ENCODE measurements around the gene SULT1C2.

DNA sequence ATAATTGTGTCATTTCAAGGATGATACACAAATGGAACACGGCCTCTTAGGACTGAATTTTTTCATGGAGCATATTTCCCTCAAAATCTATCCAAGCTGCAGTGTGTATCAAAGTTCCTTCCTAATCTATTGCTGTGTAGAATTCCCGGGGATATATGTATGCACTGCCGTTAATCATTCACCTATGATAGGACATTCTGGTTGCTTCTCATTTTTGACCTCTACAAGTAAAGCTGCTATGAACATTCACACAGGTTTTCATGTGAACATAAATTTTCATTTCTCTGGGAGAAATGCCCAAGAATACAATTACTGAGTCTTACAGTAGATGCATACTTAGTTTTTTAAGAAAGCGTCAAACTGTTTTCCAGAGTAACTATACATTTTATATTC is 61.5 kb downstream of the ECRG4 start:
- PRO-cap: no peak
- RAMPAGE, long total RNA, 4 experiments: no peak in any of the 4 experiments

DNA sequence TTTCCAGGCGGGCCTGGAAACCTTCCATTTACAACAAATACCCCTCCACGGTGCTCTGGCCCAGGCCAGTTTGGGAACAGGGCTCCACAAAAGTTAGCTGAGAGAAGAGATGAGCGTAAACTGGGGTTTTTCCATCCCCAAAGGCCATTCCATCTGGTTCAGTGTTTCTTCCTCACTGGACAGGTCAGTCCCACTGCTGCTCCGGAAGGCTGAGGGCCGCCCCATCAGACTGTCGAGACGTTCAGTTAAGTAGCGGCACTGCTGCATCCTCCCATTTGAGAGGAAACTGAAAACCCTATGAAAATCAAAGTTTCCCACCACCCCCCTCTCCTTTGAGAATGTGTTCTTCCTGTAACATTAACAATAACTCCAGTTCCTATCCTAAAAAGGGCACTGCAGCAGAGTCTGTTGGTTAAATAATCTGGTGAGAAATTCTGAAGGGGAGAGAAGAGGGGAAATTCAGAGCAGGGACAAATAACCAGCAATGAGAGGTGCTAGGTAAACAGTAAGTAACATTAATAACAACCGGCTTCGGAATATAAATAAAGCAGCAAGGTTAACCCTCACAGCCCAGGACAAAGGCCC is 55.5 kb downstream of the UXS1 start:
- PRO-cap: no peak
- RAMPAGE, long total RNA, 4 experiments: start-site peak on the minus strand in 1 of 4 experiments, centred at position 91 of the sequence, 12 reads per replicate

- PRO-cap: no peak
- RAMPAGE, long total RNA, 4 experiments: no peak in any of the 4 experiments
Observed at GRCh38 chr2:106205618-106205817, 11.4 kb upstream of the UXS1 start.

GRCh38 chr2:106701669-106702216 is 184.2 kb downstream of the ST6GAL2 start:
- PRO-cap: no peak
- RAMPAGE, long total RNA, 4 experiments: no peak in any of the 4 experiments

GRCh38 chr2:107540084-107540365 is 286.7 kb upstream of the RGPD4 start:
- PRO-cap: no peak
- RAMPAGE, long total RNA, 4 experiments: no peak in any of the 4 experiments

GRCh38 chr2:107748190-107748675 is 78.5 kb upstream of the RGPD4 start:
- PRO-cap: no peak
- RAMPAGE, long total RNA, 4 experiments: no peak in any of the 4 experiments

- PRO-cap: no peak
- RAMPAGE, long total RNA, 4 experiments: no peak in any of the 4 experiments
Observed at GRCh38 chr2:108288481-108289218, at the start of gene SULT1C2. Gene SULT1C2, plus strand, starts transcription at chr2:108288895.

GRCh38 chr2:108587859-108588991 is 54.0 kb downstream of the LIMS1 start:
- PRO-cap: no peak
- RAMPAGE, long total RNA, 4 experiments: start-site peak on the plus strand in 1 of 4 experiments, at chr2:108588229-108588372 at its widest, 15 reads per replicate

GRCh38 chr2:108957978-108958243 is 31.1 kb downstream of the EDAR start:
- PRO-cap: no peak
- RAMPAGE, long total RNA, 4 experiments: no peak in any of the 4 experiments

DNA sequence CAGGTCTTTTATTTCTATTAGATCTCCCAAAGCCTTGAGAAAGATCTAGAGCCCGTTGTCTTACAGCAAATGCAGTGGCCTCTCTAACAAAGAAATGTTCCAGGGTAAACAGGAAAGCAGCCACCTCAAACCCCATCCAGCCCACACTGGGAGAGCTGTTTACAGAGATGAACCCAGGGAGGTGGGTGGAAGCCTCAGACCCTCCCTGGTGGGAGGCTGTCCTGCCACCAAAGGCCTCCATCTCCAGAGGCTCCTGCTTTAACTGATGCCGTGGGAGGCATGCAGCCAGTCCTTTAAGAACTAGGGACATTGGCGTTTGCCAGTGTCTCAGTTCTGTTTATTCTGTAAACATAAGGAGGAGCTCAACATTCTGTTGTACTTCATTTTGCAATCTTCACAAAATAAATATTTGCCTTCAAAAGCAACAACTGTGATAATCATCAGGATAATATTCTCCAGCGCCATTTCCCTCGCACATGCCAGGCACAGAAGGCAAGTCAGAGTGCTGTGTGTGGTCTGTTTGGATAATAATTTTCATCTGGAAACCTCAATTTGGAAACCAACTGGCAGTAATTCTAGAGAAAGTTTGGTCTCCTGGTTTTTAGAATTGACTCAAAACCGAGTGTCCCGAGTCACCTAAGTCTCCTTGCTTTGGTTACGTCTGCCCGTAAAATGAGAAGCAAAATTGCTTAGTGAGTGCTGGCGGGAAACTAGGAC is 6.7 kb downstream of the EDAR start:
- PRO-cap: no peak
- RAMPAGE, long total RNA, 4 experiments: no peak in any of the 4 experiments

GRCh38 chr2:109160280-109161033 is 31.5 kb downstream of the SH3RF3 start:
- PRO-cap: no peak
- RAMPAGE, long total RNA, 4 experiments: start-site peak on the plus strand in 1 of 4 experiments, at chr2:109160615-109160883 at its widest, 6 reads per replicate

GRCh38 chr2:109513936-109514718 is 99.6 kb downstream of the SEPTIN10 start:
- PRO-cap: bidirectional peak, plus-strand start at chr2:109514332, minus-strand start at chr2:109514144
- RAMPAGE, long total RNA, 4 experiments: no peak in any of the 4 experiments

- PRO-cap: no peak
- RAMPAGE, long total RNA, 4 experiments: no peak in any of the 4 experiments
Observed at GRCh38 chr2:109612709-109613223, 1.0 kb downstream of the SEPTIN10 start.

GRCh38 chr2:109999429-109999935 is 101.0 kb downstream of the LIMS3 start:
- PRO-cap: no peak
- RAMPAGE, long total RNA, 4 experiments: no peak in any of the 4 experiments

DNA sequence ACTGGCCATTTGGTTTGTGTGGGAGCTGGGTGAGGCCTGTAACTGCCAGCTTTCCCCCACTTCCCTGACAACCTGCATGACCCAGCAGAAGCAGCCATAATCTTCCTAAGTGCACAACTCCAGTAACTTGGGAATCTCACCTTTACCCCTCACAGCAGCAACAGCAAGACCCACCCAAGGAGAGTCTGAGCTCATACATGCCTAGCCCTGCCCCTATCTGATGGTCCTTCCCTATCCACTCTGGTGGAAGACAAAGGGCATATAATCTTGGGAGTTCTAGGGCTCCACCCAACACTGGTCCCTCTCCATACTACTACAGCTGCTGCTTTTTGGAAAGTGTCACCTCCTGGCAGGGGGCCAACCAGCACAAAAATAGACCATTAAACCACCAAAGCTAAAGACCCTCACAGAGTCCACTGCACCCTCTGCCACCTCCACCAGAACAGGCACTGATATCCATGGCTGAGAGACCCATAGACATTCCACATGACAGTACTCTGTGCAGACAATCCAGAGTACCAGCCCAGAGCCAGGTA is 8.2 kb downstream of the MALL start:
- PRO-cap: no peak
- RAMPAGE, long total RNA, 4 experiments: no peak in any of the 4 experiments

DNA sequence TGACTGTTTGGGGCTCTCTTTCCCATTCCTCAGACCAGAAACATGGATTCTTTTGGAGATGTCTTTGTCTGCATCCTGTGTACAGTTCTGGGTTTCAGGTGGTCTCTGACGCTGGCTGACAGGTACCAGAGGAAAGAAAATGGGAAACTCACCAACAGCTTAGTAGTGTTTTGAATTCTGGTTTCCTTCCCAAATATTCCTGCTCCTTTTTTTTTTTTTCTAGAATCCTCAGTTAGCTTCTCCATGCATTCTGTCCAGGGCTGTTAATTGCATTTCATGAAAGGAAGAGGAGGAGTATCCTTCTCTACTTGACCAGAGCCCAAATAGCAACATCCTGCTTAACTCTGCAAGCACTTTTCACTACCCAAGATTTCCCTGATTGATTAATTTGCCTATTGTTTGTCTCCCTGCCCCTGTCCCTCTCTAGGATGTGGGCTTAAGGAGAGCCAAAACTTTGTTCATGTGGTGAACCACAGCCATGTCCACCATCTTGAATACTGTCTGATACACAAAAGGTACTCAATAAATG is 2.3 kb upstream of the MALL start:
- PRO-cap: no peak
- RAMPAGE, long total RNA, 4 experiments: no peak in any of the 4 experiments

- PRO-cap: no peak
- RAMPAGE, long total RNA, 4 experiments: no peak in any of the 4 experiments
Observed at GRCh38 chr2:110149643-110149938, 34.0 kb upstream of the MALL start.

DNA sequence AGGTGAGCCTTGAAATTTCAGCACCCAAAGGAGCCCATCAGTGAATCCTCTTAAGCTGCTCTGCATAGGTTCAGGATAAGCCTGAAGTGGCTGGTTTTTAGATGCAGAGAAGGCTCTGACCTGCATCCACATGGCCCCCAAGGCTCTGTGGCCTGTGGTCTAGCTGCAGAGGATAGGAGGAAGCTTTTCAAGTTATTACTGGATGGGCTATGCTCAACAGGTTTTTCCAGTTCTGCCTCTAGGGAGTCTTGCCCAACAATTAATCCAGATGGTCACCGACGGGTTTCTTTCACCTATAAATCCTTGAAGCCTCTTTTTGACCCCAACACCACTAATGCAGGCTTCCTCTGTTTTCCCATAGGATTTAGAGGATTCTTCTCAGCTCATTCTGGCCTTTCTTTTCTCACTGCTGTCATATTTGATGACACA is 52.3 kb upstream of the BCL2L11 start:
- PRO-cap: no peak
- RAMPAGE, long total RNA, 4 experiments: no peak in any of the 4 experiments

- PRO-cap: no peak
- RAMPAGE, long total RNA, 4 experiments: no peak in any of the 4 experiments
Observed at GRCh38 chr2:111276973-111277309, 156.2 kb downstream of the BCL2L11 start.

- PRO-cap: no peak
- RAMPAGE, long total RNA, 4 experiments: no peak in any of the 4 experiments
Observed at GRCh38 chr2:111480056-111480825, 359.5 kb downstream of the BCL2L11 start.